Measurements from ENCODE around the gene OR2Y1.

- PRO-cap: no peak
Observed at GRCh38 chr5:178642339-178642610, 15.4 kb upstream of the CLK4 start.

DNA sequence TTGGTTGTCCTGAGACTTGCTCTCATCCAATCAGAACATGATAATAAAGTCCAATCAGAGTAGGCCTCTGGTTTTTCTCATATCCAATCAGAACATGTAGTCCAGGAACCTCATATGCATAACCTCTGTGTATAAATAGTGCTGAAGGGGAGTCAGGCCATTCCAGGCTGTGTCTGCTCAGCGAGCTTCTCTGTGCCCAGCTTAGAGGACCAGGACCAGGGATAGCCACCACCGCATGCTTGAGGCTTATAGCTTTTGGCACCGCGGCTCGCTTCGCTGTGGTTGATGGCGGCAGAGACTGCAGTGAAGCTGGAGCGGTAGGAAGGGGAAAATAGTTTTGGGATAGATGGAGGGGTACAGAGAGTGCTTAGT lies 26.8 kb upstream of the ZNF354B start:
- PRO-cap: no peak

- PRO-cap: no peak
Observed at GRCh38 chr5:179275567-179276420, 69.5 kb downstream of the ADAMTS2 start.

GRCh38 chr5:179356486-179356796 lies 11.2 kb upstream of the ADAMTS2 start:
- PRO-cap: no peak

DNA sequence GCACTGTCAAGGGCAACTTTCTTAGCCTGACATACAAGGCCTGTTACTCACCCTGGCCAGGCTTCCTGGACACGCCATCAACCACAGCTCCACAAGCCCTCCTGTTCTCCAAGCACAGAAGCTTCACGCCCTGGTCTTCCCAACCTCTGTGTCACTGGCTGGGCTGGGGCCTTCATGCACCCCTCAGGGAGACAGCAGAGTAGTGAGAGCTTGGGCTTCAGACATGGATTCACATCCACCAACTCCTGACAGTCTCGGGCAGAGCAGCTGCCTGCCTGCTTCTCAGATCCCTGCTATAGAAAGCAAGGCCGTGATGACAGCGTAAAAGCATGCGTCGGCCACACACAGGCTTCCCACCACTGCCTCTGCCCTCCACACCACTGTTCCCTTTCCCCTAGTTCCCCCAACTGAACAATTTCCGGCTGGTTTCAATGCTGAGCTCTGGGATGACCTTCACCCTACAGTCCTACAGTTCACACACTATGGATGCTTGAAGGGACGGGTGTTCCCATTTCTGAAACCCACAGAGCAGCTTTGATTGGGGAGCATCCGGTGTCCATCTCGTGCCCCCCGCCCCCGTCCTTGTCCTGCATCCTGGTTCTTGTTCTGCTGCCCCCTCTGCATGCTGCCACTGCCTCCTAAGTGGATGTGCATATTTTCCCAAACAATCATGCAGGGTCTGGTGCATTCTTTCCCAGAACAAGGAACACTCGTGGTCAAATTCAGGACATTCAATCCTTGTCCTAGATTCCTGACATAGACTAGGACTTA lies 33.4 kb upstream of the ADAMTS2 start:
- PRO-cap: no peak

DNA sequence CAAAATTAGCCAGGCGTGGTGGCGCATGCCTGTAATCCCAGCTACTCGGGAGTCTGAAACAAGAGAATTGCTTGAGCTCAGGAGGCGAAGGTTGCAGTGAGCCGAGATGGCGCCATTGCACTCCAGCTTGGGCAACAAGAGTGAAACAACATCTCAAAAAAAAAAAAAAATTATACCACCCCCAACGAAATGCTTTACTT lies 8.0 kb downstream of the RUFY1 start:
- PRO-cap: no peak

GRCh38 chr5:179605856-179606516 lies 17.5 kb downstream of the HNRNPH1 start:
- PRO-cap: no peak

- PRO-cap: no peak
Observed at GRCh38 chr5:179657558-179657896, 23.3 kb downstream of the CBY3 start.

GRCh38 chr5:179723249-179724041 lies 9.2 kb upstream of the MAML1 start:
- PRO-cap: no peak

GRCh38 chr5:179758893-179759296 lies 26.3 kb downstream of the MAML1 start:
- PRO-cap: no peak

- PRO-cap: no peak
Observed at GRCh38 chr5:179802013-179802721, 4.5 kb downstream of the MGAT4B start.

DNA sequence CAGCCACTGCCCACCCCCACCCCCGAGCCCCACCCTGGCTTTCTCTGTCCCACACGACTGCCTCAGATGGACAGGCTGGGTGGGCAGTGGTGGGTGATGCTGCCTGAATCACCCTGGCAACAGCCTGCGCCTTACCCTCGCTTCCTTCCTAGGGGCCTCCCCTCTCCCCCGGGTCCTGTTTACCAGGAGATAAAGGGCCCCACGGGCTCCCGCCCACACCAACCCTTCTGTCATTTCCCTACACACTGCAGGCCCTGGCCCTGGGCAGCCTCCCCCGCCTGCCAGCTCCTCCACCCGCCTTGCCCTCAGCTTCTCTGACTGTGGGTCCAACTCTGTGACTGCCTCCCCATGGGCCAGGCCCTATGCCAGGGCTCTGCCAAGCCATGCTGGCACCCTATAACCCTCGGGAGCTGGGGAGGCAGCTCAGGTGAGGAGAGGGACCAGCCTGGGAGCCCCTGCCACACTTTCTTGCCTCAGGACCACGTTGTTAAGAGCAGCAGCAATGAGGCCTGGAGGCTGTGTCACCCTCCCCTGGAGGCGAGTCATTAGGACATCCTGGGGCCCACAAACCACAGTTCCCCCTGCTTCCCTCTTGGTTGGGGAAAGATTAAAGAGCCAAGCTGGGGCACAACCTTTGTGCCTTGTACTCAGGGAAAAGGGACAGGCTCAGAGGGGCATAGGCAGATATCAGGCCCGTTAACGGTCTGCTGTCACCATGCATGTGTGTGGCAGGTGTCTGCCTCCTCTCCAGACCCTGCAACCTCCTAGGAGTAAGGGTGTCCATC lies 2.9 kb downstream of the MGAT4B start:
- PRO-cap: no peak

DNA sequence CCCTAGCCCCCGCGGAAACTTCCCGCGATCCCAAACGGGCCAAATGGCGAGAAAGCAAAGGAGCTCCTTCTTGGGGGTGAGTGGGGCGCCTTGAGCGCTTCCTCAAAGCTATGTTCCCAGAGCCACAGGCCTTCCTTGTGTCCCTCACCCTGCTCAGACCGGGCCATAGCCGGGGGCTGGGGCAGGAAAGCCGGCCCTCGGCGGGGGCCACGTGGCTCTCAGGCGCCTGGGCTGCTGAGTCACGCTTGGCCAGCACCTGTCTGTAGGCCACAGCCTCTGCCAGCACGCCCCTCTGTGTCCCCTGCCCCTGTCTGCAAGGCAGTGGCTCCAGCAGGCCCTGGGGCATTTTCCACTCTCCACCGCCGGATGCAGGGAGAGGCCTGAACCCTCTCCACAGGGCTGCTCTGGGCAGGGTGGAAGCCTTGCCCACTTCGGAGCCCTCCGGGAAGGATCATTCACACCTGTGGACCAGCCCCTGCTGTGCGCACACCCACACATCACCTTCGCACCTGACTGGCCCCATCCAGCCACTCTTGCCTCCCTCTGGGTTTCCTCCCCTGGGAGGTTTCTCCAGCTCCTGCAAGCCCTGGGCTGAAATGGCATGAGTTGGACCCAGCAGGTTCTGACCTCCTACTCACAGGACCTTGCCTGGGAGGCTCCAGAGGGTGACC lies 1.2 kb upstream of the SQSTM1 start:
- PRO-cap: bidirectional peak, plus-strand start at position 594 of the sequence, minus-strand start at position 484 of the sequence

GRCh38 chr5:180000059-180000862 lies 71.3 kb downstream of the RNF130 start:
- PRO-cap: no peak

GRCh38 chr5:180085005-180085771 lies 13.6 kb upstream of the RNF130 start:
- PRO-cap: no peak

DNA sequence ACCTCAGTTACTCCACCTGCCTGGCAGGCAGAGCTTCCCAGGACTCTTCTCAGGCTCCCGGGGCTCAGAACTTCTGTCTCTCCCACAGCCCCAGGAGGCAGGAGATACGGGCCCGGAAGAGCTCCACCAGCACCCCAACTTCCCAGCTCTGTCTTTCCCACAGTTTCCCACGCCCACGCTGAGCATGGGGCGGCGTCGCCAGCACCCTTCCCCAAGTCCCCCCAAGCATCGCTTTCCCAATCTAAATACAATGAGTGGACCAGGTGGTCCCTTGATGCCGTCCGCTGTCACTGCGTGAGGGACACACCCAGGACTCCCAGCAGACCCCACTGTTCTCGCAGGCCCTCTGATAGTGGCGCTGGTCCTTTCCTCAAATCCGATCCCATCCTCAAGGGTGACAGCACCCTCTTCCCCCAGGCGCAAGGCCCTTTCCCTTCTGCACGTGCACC lies 803 bp downstream of the RASGEF1C start:
- PRO-cap: no peak

DNA sequence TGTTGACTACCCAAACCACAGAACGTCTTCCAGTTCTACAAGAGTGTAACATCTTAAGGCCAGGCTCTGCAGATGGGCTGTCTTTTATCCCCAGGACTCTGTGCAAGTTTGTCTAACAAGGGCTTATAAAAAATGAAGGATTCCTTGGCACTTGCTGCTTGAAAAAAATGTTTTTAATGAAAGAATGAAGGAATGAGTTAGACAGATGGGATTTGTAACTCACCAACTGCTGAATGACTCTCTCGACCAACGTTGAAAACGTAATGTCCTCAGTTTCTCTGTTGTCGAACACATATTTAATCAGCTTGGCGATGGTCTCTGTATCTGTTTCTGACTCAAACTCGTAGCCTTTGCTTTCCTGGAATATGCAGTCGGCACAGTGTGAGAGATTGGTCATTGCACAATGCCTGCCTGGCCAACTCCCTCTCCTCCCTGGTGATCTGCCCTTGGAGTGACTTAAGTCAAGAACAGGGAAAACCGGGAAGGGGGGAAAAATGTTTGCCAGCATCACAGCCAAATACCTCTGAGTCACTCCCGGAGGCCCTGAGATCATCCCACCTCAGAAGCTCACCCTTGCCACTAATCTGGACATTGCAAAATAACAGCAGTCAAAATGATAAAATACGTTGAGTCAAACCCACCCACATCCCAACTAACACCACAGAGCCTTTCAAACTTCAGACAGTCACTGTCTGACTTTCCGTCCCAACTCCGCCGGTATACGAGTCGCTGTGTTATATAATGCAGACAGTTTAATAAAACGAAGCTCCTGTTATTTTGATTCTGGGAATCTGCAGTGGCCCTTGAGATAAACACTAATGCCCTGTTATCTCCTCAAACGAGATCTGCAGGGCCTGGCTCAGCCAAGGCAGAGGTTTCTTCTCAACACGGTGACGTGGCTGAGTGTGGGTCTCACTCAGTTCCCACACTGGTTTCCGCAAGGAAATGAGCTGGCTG lies 22.4 kb downstream of the GFPT2 start:
- PRO-cap: no peak

DNA sequence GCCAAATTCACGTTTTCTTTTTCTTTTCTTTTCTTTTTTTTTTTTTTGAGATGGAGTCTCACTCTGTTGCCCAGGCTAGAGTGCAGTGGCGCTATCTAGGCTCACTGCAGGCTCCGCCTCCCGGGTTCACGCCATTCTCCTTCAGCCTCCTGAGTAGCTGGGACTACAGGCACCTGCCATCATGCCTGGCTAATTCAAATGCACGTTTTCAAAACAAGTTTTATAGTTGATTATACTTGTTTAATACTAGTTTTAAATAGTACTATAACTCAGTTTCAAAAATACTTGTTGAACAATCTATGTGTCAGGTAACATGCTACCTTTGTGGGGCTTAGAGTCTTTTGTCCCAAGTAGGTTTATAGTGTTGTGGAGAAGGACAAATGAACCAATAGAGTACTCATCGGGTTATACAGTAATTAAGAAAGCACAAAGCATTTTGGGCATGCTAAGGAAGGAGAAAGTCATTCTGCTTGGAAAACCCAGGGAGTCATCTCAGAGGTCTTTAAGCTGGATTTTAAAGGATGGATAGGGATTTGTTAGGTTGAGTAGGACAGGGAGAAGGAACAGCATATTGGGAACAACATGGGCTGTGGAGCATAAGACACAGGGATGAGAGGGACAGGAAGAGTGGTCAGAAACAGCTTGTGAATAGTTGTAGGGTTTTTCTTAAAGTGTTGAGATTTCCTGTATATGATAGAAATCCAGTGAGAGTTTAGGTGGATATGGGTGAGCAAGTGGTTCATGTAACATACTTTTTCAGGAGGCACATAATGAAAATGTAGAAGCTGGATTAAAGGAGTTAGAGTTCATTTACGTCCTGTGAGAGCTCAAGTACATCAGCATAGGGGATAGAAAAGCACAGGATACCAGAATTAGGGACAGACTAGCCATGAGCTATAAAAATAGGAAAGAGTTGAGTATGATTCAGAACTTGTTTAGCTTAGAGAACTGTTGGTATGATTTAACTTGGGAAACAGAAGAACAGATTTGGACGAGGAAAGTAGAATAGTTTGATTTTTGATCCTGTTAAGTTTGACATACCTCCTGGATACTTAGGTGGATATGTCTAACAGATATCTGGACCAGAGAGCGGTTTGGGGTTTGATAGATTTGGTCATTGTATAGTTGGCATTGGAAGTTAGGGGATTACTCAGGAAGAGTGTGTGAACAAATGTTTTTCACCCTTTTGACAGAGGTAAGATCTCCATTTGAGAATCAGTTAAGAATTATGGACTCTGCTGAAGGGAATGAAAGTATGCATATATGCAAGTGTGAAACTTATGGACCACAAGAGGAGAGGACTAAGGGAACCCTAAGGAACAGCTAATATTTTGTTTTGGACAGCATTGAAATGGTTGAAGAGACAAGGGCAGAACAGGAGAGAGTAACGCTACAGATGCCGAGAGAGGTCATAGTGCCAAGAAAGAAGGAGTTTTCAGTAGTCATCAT lies 6.8 kb downstream of the CNOT6 start:
- PRO-cap: no peak

- PRO-cap: no peak
Observed at GRCh38 chr5:180689743-180690140, 40.3 kb upstream of the FLT4 start.

DNA sequence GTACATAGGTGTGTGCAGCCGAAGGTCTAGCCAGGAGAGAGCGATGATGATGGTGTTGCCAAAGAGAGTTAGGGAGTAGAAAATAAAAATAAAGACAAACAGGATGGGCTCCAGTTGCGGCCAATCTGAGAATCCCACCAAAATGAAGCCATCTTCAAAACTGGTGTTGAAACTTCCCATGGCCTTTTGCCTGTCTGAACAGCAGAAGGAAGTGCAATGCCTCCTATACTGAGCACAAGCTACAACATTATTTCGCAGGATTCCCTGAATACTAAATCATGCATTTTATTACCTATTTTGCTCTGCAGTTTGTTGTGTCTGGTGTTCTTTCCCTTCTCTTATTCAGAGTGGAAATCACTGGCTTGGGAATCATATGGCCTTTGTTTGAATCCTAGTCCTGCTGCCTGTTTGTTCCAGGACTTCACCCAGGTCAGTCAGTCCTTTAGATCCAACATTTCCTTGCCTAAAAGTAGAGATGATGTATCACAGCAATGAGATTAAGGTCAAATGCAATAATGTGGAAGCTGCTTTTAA lies at the start of gene OR2Y1:
TSS of gene OR2Y1 (minus strand) at position 180 of the 534 bp plus-strand sequence.
- PRO-cap: no peak

Measured in fallopian tube (tissue), 1 donor.